H7 (cell line): Measurements from ENCODE around the genes MAGEA6 and SRPK3.

- RAMPAGE, long total RNA = no peak
These were observed 149.8 kb upstream of the MAMLD1 start for GRCh38 chrX:150213145-150213848.

DNA sequence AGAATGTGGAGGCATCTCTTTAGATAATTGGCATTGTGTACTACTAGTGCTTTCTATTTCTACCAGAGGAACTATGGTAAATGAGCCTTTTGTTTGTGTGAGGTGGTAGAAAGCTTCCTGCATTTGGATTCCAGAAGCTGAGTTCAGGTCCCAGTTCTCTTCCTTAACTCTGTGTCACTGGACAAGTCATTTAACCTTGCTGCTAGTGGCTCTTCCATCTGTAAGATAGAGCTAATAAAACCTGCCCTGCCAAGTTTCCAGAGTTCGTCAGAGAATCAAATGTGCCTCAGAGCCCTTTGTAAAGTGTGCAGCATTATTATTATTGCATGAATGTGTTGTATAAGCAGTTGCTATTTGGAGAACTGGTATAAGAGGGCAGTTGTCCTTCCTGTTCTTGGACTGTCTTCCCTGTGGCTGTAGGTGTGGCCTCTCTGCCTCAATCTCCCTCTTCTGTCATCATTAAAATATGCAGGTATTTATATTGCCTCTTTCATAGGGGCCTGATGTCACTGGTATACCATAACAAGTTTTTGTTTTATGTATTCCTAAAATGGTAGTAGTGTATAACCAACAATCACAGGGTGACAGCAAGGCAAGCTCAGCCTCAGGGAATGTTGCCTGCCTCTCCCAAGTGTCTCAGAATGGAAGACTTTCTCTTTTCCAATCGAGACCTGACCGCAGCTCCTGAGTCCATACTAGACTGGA, 3.7 kb downstream of the MTM1 start:
- RAMPAGE, long total RNA = no peak

DNA sequence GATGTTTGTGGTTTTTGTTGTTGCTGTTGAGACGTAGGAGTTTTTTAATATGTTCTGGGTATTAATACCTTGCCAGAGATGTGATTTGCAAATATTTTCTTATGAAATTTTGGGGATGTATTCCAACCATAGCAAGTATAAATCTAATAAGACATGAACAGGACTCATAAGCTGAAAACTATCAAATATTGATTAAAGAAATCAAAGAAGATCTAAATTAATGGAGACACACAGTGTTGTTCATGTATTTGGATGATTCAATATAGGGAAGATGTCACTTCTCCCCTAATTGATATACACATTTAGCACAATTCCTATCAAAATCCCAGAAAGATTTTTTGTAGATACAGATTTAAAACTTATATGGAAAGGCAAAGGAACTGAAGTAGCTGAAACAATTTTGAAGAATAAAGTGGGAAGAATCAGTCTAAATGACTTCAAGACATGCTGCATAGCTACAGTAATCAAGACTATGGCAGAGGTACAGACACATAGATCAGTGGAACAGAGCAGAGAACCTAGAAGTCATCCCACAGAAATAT, 13.3 kb downstream of the MTMR1 start:
- RAMPAGE, long total RNA = no peak

DNA sequence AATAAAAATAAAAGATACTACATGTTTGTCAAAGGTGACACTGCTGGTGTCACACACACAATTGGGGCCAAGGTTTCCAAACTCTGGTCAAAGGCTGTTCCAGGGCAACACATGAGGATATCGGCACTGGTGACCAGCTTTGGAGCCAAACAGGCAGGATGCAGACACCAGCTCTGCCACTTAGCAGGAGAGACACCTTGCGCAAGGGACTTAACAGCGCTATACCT, 52.3 kb downstream of the CD99L2 start:
- RAMPAGE, long total RNA = no peak

DNA sequence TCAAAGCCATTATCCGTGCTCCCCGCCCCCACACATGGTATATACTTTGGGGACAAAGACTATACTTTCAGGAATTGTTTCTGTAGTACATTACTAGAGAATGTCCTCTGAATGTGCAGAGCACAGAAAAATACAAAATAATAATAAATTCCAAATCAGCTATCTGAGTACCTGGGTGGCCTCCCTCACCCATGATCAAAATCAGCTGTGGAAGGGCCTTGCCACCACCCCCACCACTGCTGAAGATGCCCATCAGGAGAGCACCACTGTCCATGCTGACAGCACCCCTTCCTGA, 3.5 kb upstream of the CD99L2 start:
- RAMPAGE, long total RNA = no peak

- RAMPAGE, long total RNA = no peak
These were observed 3.6 kb downstream of the GABRE start for GRCh38 chrX:151970543-151971551.

DNA sequence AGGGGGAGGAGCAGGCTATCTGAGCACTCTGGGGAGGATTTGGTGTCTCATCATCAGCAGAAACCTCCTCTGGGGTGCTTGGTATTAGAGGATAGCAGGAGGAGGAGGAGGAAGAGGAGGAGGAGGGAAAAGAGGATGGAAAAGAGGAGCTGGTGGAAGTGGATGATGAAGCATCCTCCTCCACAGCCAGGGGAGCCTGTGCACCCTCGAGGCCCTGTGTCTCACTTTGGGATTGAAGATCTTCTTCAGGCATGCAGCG, 3.1 kb downstream of the MAGEA10 start:
- RAMPAGE, long total RNA = no peak

DNA sequence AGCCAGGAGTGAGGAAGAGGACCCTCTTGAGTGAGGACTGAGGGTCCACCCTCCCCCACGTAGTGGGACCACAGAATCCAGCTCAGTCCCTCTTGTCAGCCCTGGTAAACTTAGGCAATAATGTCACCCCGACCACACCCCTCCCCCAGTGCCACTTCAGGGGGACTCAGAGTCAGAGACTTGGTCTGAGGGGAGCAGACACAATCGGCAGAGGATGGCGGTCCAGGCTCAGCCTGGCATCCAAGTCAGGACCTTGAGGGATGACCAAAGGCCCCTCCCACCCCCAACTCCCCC, 277 bp downstream of the CSAG1 start:
- RAMPAGE, long total RNA = no peak

GRCh38 chrX:152769539-152769869, at the start of gene MAGEA6:
Gene MAGEA6, minus strand, starts transcription at chrX:152769689.
- RAMPAGE, long total RNA = no peak

- RAMPAGE, long total RNA = no peak
These were observed 9.3 kb downstream of the ZNF185 start for GRCh38 chrX:152907031-152907661.

- RAMPAGE, long total RNA = no peak
These were observed 30.1 kb downstream of the PNMA6E start for GRCh38 chrX:153370923-153371550.

DNA sequence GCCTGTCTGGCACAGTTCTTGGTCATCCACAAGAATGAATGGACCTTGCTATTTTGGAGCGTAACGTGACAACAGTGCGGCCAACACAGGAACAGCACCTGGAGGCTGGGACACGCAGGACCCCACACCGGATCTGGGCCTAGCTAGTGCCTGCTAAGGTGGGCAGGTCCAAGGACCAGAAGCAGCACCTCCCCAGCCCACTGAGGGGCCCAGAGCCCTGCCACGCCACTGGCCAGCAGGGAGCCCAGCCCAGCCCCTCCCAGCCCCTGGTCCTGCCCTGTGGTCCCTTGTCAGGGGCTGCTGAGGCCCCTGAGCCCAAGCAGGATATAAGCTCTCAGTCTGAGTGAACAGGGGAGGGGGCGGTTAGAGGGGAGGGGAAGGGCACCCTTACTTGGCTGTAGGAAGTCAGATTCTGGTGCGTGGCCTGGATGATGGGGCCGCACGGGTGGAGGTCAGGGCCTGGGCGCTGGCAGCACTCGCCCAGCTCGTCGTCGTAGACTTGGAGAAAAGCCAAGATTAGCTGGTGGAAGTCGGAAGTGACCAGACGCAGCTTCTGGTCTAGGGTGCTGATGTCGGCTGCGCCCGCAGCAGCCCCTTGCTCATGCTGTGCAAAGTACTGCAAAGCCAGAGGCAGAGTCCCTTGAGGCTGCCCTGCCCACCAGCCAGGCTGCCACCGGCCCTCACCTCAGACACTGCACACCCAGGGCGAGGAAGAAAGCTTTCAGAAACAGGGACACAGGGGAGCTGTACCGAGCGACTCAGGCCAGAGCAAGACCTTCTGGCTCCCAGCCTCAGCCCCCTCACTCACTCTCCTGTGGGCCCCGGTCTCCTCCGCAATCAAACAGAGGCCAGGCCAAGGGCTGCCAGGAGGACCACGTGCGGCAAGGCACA, 9.5 kb upstream of the TREX2 start:
- RAMPAGE, long total RNA = no peak

DNA sequence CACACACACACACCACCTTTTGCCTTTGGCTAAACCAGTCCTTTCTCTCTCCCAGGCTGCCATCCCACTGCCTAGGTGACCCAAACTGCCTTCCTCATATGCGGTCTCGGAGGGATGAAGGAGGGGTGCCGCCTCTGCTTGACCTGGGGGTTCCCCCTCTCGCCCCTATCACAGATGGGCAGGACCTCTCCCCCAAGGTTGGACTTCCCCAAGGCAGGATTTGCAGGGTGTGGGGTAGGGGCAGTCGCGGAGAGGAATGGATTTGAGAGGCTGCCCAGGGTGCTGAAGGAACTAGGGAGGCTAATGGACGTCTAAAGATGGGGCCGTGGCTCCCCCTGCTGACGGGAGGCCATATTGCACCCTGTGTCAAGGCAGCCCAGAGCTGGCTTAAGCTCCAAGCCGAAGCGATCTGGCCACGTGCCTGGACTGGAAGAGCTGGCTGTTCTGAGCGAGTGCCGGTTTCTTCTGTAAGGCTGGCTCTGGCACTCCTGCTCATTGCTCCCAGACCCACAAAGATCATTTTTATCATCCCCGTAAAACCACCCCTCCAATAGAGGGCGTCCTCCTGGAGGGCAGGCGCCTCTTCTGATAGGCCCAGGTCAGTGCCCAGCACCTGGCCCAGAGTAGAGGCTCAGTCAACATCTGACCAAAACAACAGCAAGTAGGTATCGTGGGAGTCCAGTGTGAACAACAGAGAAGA, 5.7 kb downstream of the PNCK start:
- RAMPAGE, long total RNA = no peak

DNA sequence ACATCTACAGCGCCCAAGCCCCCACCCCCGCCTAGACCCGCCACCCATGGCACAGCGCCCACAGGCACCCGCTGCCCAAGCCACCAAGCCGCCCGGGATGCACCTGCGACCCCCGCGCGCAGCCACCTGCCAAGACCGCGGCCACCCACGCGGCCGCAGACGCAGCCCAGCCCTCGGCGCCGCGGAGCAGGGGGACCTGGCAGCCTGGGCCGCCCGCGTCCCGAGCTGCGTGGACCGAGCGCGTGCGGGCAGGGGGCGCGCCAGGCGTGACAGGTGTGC, 260 bp downstream of the PNCK start:
- RAMPAGE, long total RNA = no peak

- RAMPAGE, long total RNA = no peak
These were observed 3.4 kb upstream of the SLC6A8 start for GRCh38 chrX:153684122-153684834.

- RAMPAGE, long total RNA = no peak
These were observed 1.6 kb downstream of the SLC6A8 start for GRCh38 chrX:153688921-153690086.

DNA sequence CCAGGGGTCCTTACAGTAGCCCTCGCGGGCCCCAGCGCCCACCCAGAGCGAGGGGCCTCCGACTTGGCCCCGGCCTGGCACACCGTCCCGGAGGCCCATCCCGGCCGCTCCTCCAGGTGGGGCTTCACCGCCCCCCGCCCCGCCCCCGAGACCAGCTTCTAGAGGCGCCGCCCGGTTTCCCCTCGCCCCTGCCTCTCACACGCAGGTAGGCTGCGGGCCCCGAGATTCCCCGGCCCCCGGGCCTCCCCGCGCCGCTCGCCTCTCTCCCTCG, 250 bp downstream of the BCAP31 start:
- RAMPAGE, long total RNA = no peak

DNA sequence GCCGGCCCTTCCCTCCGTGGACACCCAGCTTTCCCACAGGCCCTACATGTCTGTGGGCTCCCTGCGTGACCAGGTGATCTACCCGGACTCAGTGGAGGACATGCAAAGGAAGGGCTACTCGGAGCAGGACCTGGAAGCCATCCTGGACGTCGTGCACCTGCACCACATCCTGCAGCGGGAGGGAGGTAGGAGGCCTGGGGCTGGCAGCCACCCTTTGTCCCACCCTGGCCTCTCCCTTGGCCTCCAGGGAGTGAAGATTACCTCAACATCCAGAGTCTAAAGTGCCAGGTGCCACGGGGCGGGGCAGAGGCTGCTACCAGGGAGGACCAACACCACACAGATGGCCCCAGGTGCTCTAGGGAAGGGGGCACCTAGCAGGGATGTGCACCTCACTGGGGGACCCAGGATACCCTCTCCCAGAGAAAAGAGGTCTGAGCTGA, 15.9 kb downstream of the ABCD1 start:
- RAMPAGE, long total RNA = no peak

DNA sequence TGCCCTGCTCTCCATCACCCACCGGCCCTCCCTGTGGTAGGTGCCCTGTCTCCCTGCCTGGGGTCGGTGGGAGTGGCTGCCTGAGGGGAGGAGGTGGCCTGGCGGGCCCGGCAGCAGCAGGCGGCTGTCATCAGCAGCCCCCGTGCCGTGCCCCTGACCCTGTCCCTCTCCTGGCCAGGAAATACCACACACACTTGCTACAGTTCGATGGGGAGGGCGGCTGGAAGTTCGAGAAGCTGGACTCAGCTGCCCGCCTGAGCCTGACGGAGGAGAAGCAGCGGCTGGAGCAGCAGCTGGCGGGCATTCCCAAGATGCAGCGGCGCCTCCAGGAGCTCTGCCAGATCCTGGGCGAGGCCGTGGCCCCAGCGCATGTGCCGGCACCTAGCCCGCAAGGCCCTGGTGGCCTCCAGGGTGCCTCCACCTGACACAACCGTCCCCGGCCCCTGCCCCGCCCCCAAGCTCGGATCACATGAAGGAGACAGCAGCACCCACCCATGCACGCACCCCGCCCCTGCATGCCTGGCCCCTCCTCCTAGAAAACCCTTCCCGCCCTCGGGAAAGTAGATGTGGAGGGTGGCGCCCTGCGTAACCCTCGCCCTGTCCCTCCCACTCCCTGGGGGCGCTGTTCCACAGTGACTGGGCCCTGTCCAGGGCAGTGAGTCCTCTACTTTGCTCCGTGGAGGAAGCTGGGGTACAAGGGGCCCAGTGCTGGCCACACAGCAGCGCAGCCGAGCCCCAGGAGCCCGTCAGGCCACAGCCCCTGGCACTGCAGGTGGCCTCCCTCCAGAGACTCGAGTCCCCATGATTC, 18.9 kb downstream of the ABCD1 start:
- RAMPAGE, long total RNA = no peak

DNA sequence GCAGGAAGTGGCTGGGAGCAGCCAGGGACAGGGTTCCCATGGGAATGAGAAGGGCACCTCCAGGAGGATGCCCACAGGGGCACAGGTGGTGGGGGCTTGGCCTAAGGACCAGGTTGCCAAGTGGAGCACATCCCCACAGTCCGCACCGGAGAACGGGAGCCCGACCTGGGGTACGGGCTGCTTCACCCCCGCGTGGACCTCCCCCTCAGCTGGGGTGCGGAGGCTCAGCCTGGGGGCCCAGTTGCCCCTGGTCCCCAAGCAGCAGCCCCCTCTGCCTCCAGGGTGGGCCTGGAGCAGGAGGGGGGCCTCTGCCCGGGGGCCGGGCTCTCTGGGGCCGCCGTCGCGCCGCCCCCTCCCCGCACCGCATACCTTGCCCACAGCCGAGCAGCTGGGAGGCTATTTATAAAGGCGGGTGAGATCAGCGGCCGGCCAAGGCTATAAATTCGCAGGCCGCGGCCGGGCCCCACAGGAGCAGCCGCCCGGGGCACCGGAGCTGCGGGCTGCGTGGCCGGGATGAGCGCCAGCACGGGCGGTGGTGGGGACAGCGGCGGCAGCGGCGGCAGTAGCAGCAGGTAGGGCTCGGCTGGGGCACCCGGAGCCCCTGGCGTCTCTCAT, at the start of gene SRPK3:
TSS of gene SRPK3 (plus strand) at position 468 of the 615 bp plus-strand sequence.
- RAMPAGE, long total RNA = no peak